ENCODE measurements around the genes IBA57, OBSCN and H3-4.

GRCh38 chr1:227030904-227031650 is 91.0 kb downstream of the COQ8A start:
- PRO-cap, 2 experiments: no peak in any of the 2 experiments

DNA sequence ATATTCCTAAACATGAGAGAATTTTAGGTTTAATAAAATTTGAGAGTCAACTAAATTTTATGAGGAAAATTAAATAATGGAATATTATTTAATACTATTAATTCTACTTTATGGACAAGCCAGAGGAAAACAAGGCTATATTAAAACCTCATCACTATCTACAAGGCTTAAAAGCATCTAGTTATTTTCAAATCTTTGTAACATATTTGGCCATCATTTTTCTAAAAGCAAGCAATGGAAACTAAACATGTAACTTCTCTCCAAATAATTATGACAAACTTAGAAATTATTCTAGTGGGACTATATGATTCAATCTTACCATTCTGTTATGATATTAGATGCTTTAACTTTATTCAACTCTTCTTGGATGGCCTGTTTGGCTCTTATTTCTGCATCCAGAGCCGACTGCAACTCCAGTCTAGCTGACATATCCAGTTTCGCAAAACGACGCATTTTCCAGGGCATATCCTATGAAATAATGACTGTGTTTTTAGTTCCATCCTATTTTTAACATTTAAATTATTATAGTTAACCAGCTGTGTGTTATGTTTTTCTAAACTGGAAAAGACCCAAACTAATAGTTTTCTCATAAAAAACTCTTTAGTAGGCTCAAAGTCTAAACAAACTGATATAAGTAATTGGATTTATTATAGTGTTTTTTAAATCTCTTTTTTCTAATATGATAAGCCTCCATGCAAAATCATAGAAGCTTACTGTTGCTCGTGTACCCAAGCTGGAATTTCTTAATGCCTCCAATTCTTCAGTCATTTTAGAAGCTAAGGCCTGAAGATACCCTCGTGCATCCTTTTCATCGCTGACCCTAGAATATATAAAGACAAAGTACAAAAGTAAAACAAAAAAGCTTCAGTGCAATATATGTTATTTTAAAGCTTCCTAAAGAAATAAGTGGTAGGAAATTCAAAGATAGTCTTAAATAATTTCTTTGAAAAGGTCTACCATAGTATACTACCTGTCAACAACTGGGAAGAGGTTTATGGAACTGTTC is 133.8 kb downstream of the COQ8A start:
- PRO-cap, 2 experiments: no peak in any of the 2 experiments

DNA sequence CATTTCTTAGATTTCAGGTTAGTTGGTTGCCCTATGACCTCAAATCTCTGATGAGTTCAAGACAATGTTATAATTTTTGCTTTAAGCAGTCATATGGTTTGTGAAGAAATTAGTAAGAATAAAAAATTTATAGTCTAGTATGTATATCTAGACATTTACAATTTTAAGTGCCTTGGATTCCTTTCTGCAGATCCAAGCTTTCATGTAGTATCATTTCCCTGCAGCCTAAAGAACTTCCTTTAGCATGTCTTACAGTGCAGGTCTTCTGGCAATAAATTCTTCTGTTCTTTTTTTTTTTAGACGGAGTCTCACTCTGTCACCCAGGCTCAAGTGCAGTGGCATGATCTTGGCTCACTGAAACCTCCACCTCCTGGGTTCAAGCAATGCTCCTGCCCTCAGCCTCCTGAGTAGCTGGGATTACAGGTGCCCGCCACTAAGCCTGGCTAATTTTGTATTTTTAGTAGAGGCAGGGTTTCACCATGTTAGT is 150.6 kb downstream of the CDC42BPA start:
- PRO-cap, 2 experiments: no peak in any of the 2 experiments

GRCh38 chr1:227299089-227299487 is 19.2 kb downstream of the CDC42BPA start:
- PRO-cap, 2 experiments: no peak in any of the 2 experiments

GRCh38 chr1:227892494-227893095 is 55.1 kb downstream of the WNT9A start:
- PRO-cap, 2 experiments: no peak in any of the 2 experiments

- PRO-cap, 2 experiments: peak in 2 of 2 experiments; most common plus-strand start chr1:228089021 (in 1); most common minus-strand start chr1:228088756 (in 1)
Observed at GRCh38 chr1:228088359-228089372, 6.2 kb downstream of the ARF1 start.

DNA sequence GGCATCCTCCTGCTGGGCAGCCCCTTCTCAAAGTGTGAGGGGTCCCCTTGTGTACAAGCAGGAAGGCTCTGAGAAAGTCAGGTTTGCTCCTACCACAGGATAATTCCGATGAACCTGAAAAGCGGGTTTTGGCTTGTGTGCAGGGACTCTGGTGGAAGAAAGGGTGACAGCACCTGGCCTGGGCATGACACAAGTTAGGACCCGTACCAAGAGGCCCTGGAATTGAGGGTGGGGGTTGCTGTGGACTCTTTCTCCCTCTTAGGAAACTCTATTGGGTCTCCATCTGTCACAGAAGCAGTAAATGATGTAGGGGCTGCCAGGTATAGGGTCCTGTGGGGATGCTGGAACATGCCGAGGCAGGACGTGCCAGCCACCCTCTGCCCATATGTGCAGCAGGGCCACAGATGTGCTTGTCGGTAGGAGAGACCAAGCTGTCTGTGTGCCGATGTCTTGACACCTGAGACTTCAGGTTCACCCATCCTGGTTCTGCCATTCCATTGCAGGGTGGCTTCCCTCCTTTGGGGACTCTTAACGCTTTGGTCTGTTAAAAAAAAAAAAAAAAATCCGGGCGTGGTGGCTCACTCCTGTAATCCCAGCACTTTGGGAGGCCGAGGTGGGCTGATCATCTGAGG is 9.9 kb downstream of the C1orf35 start:
- PRO-cap, 2 experiments: peak in 2 of 2 experiments; most common plus-strand start position 147 of the sequence (in 2)

- PRO-cap, 2 experiments: peak in 1 of 2 experiments; most common plus-strand start chr1:228102516 (in 1); most common minus-strand start chr1:228102451 (in 1)
Observed at GRCh38 chr1:228101961-228102612, 1.0 kb downstream of the C1orf35 start.

- PRO-cap, 2 experiments: no peak in any of the 2 experiments
Observed at GRCh38 chr1:228161449-228161653, 4.3 kb upstream of the IBA57 start.

DNA sequence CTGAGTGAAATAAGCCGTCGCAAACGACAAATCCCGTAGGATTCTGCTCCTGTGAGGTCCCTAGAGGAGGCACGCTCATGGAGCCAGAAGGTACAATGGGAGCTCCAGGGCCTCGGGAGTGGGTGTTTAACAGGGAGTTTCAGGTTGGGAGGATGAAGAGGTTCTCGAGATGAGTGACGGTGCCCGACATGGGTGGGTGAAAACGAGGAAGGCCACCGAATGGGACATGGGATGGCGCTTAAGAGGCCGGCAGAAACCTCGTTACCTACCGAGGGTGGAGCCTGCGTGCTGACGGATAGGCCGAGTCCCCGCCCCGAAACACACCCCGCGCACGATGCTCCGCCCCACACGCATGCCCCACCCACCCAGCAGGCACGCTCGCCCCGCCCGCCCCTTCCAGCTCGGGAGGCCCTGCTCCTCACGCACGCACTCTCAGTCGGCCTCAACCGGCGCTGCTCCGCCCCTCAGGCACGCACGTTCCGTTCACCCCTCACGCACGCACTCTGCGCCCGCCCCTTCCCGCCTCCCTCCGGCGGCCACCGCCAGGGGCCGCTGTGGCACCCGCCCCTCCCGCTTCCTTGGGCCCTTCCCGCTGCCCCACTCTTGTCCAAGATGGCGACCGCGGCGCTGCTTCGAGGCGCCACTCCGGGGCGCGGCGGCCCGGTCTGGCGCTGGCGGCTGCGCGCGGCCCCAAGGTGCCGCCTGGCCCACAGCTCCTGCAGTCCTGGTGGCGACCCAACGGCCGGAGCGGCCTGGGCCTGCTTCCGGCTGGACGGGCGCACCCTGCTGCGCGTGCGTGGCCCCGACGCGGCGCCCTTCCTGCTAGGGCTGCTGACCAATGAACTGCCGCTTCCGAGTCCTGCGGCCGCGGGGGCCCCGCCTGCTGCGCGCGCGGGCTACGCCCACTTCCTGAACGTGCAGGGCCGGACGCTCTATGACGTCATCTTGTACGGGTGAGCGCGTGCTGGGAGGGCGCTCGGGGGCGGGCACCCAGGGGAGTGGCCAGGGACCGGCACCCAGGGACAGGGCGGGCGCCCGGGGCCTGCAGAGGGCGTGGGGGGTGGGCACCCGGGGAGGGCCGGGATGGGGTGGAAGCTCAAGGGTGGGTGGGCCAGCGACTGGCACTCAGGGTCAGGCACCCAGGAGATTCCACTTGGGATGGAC is at the start of gene IBA57:
TSS of gene IBA57 (plus strand) at position 600 of the 1,164 bp plus-strand sequence.
- PRO-cap, 2 experiments: peak in 2 of 2 experiments; most common plus-strand start position 600 of the sequence (in 2); most common minus-strand start position 214 of the sequence (in 2)

- PRO-cap, 2 experiments: no peak in any of the 2 experiments
Observed at GRCh38 chr1:228173489-228174181, 8.0 kb downstream of the IBA57 start.

GRCh38 chr1:228207538-228208337 is at the start of gene OBSCN:
Gene OBSCN, plus strand, starts transcription at chr1:228208044.
- PRO-cap, 2 experiments: no peak in any of the 2 experiments

- PRO-cap, 2 experiments: no peak in any of the 2 experiments
Observed at GRCh38 chr1:228360020-228360572, 46.5 kb downstream of the TRIM11 start.

- PRO-cap, 2 experiments: no peak in any of the 2 experiments
Observed at GRCh38 chr1:228378191-228379203, 28.1 kb downstream of the TRIM11 start.

DNA sequence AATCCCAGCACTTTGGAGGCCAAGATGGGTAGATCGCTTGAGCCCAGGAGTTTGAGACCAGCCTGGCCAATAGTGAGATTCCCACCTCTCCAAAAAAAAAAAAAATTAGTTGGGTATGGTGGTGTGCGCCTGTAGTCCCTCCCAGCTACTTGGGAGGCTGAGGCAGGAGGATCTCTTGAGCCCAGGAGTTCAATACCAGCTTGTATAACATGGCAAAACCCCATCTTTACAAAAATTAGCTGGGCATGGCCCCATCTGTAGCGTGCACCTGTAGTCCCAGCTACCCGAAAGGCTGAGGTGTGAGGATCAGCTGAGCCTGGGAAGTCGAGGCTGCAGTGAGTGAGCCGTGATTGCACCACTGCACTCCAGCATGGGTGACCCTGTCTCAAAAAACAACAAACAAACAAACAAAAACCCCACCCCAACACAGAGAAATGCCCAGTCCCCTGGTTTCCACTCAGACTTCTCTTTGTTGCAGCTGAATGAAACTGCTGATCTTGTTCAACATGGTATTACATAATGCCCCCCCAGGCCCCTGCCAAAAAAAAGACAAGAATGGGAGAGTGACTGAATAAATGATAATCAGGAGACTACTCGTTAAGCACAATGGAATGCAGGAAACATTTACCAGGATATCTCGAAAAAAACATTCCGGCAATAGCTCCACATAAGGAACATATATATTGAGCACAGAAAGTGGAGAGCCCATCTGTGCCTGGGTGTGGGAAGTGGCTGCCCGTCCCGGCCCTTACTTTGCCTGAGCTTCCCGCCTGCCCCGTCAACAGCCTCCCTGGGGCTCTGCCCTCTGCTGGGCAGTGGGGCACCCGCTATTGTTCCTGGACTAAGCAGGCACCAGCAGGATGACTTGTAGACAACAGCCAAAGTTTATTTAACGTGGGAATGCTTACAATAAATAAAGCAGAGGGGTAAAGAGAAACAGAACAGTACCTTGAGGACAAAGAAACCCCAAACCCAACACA is 13.5 kb downstream of the TRIM11 start:
- PRO-cap, 2 experiments: peak in 2 of 2 experiments; most common minus-strand start position 291 of the sequence (in 2)

DNA sequence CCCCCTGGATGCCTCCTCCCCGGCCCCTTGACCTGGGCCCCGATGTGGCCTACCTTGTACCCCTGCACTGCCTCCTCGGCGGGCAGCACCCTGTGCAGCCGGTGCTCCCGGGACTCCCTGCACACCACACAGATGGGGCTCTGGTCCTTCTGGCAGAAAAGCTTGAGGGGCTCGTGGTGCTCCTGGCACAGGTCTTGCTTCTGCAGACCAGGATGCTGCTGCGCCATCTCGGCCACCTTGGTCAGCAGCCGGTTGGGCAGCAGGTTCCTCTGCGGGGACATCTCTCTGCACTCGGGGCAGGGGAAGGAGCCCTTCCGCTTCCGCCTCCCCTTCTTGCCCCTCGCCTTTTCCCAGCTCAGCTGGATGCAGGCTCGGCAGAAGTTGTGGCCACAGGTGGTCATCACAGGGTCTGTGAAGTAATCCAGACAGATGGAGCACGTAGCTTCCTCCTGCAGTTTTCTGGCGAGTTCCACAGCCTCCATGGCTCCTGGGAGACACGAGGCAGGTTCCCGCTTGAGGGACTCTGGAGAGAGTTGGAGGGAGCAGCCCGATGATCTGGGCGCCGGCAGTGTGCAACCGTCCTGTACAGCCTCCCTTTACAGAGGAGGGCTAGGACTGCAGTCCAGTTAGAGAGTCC is 2.0 kb downstream of the TRIM17 start:
- PRO-cap, 2 experiments: peak in 2 of 2 experiments; most common plus-strand start position 200 of the sequence (in 2)

DNA sequence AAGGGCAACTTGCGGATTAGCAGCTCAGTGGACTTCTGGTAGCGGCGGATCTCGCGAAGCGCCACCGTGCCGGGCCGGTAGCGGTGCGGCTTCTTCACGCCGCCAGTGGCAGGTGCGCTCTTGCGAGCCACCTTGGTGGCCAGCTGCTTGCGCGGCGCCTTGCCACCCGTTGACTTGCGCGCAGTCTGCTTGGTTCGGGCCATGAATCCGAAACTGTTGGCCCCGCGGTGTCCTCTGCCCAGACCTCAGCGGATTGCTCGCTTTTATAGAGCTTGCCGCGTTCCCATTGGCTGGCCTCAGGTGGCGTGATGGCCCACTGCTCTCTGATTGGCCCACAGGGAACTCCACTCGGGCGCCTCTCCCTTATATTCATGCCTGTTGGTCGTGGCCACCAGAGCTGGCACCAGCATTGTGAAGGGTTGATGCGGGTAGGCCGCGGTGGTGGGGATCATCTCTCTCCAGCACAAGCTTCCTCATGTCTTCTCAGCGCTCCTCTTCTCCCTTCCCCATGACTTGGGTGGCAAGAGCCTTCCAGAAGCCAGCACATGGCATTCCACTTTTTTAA is at the start of gene H3-4:
TSS of gene H3-4 (minus strand) at position 238 of the 565 bp plus-strand sequence.
- PRO-cap, 2 experiments: no peak in any of the 2 experiments

DNA sequence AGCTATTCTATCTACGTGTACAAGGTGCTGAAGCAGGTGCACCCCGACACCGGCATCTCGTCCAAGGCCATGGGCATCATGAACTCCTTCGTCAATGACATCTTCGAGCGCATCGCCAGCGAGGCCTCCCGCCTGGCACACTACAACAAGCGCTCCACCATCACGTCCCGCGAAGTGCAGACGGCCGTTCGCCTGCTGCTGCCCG is 237 bp downstream of the H2BC26 start:
- PRO-cap, 2 experiments: no peak in any of the 2 experiments

GRCh38 chr1:228459164-228459726 is 1.3 kb downstream of the H2BC26 start:
- PRO-cap, 2 experiments: peak in 1 of 2 experiments; most common plus-strand start chr1:228459249 (in 1)

DNA sequence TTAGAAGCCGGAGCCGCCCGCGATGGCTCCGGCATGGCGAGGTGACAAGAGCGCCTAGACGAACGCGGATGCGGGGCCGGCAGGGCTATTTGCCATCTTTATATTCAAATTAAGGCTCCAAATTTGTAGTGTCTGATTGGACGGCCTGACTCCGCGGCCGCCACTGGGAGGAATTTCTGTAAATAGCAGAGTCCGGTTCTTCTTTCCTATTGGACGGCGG is 6.6 kb downstream of the H2BC26 start:
- PRO-cap, 2 experiments: no peak in any of the 2 experiments

Measured in monocyte (primary cell).